Colon Carcinoma Metastatic in the Lung (tissue), 2 donors: ENCODE measurements around a stretch of chr13.

DNA sequence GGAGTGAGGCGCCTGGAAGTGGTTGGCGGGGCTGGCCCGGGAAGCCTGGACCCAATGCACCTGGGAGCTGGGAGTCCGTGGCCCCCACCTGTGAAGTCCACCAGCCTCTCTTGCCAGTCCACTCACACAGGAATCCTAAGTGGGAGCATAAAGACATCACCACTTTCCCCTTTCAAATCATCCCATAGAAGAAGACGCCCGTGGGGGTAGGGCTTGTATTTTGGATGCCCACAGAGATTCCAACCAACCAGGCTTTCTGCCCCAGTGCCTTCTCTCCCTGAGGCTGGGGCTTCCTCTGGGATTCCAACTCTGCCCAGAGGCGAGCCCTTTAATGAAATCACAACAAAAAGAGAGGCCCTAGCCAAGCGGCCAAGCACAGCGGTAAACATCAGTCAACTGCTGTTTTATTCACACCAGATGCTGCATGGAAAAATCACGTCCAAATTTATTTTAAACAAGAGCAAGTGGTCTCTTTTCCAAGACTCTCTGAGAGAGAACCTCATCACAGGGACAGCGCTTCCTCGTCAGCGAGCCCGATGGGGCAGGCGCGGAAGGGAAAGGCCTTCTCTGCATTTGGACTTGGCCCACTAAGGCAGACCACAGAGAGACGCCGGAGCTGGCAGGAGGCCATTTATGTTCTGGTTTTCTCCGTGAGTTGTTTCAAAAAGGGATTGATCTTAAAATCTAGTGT, 31.6 kb downstream of the ADPRHL1 start:
- PRO-cap, 2 experiments: no peak in any of the 2 experiments

DNA sequence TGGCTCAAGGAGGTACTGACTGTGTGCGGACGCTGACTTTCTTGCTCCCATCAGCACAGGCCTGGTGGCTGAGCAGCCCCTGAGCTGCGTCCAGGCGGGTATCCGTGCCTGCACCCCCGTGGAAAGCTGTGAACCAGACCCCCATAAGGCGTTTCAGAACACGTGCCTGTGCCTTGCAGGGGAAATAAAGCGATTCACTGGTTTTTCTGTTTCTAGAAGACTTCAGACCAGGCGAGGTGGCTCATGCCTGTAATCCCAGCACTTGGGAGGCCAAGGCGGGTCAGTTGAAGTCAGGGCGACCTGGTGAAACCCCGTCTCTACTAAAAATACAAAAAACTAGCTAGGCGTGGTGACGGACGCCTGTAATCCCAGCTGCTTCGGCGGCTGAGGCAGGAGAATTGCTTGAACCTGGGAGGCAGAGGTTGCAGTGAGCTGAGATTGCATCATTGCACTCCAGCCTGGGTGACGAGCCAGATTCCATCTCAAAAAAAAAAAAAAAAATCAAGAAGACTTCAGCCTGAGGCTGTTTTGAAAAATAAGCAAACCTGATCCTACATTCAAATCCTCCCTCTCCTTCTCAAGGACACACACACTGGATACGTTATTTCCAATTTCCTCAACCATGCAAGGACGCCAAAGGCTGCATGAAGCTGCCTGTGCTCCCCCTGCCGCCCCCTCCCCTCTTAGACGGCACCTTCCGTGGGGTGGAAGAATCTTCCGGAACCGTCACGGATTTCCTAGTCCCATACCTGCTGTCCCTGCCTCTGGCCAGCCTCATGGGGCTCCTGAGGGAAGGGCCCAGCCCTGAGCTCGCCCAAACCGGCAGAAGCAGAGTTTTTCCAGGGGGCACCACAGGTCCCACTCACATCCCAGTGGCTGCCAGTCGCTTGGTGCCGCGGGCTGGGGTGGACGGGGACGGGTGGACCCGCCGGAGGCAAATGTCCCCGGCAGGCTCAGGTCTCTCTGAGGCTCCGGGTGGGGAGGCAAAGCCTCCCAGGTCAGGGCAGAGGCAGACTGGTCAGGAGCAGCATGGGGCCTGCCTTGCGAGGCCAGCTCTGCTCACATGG, 25.2 kb downstream of the ADPRHL1 start:
- PRO-cap, 2 experiments: no peak in any of the 2 experiments

GRCh38 chr13:113449723-113450185, 3.5 kb downstream of the ADPRHL1 start:
- PRO-cap, 2 experiments: no peak in any of the 2 experiments

DNA sequence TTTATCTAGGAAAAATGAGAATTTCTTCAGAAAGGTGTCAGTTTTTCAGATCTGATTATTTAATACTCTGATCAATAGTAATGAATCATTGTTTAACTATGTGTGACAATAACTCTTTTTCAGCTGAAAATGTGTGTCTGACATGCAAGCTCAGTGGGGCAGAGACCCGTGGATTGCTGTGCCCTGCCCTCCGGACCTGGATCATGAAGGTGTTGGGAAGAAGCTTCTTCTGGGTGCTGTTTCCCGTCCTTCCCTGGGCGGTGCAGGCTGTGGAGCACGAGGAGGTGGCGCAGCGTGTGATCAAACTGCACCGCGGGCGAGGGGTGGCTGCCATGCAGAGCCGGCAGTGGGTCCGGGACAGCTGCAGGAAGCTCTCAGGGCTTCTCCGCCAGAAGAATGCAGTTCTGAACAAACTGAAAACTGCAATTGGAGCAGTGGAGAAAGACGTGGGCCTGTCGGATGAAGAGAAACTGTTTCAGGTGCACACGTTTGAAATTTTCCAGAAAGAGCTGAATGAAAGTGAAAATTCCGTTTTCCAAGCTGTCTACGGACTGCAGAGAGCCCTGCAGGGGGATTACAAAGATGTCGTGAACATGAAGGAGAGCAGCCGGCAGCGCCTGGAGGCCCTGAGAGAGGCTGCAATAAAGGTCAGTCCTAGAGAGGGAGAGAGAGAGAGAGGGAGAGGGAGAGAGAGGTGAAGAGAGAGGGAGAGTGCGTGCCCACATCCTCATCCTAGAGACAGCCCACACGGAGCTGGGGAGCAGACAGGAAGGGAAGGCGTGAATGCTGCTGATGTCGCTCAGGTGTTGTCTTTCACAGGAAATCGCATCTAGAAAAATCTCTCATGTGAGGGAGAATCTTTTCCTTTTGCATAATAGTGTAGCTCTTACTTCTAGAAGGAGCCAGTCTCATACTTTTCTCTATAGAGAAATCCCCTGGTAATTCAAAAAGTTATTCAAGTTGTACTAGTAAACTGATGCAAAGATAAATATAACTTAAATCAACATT, 4.9 kb downstream of the TMCO3 start:
- PRO-cap, 2 experiments: no peak in any of the 2 experiments

GRCh38 chr13:113533395-113533895, 42.6 kb downstream of the TMCO3 start:
- PRO-cap, 2 experiments: no peak in any of the 2 experiments

DNA sequence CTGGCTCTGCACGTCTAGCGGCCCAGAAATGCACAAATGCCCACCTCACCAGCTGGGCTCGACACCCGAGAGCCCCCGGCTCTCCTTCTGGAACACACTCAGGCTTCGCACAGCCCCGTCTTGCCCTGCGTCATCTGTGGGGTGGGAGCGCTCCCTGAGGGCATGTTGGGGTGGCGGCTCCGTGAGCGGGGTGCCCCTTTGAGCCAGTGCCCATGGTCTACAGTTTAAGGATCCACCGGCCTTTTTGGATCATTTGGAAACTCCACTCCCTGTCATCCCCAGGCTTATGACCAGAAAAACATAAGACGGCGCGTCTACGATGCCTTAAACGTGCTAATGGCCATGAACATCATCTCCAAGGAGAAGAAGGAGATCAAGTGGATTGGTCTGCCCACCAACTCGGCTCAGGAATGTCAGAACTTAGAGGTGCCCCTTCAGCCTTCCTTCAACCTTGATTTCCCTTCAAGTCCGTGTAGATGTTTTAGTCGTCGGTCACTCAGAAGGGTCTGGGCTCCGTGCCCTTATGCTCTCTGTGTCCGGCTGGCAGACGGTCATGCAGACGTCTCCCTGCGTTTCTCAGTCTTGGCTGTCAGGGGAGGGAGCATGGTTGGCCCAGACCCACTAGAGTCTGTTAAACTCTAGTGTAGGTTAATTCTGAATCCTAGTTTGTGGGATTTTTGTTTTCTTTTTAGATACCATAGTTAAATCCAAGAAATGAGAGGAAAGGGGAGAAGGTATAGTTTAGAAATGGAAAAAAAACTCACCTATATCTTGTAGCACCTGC, 24.2 kb downstream of the ATP4B start:
- PRO-cap, 2 experiments: no peak in any of the 2 experiments

DNA sequence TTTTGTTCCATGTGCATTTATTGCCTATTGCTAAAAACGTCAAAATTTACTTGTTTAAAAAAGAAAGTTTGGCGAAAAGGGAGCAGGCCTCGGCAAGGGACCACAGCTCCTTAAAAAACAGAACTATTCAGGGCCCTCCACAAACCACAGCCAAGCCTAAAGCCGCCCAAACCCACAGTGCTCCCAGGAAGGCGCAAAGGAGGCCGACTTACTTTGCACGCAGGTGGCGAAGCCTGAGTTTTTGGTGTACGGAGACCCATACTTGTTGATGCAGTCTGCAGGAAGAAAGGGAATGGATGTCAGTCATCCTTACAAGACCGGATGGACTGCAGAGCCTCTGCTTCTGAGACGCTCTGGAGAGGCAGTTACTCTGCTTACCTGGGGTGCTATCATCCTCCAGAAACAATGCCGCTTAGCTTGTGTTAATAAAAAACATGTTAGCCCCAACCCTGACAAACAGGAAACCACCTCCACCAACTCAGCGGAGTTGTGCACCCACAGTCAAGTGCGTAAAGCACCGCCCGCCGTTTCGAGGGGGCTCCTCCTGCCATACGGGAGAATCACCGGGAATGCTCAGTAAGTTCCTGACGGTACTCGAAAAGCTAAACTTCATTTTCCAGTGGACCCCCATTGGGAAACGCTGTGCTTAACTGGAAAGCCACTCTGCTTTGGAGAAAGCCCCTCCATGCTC, 17.4 kb downstream of the GAS6 start:
- PRO-cap, 2 experiments: no peak in any of the 2 experiments

DNA sequence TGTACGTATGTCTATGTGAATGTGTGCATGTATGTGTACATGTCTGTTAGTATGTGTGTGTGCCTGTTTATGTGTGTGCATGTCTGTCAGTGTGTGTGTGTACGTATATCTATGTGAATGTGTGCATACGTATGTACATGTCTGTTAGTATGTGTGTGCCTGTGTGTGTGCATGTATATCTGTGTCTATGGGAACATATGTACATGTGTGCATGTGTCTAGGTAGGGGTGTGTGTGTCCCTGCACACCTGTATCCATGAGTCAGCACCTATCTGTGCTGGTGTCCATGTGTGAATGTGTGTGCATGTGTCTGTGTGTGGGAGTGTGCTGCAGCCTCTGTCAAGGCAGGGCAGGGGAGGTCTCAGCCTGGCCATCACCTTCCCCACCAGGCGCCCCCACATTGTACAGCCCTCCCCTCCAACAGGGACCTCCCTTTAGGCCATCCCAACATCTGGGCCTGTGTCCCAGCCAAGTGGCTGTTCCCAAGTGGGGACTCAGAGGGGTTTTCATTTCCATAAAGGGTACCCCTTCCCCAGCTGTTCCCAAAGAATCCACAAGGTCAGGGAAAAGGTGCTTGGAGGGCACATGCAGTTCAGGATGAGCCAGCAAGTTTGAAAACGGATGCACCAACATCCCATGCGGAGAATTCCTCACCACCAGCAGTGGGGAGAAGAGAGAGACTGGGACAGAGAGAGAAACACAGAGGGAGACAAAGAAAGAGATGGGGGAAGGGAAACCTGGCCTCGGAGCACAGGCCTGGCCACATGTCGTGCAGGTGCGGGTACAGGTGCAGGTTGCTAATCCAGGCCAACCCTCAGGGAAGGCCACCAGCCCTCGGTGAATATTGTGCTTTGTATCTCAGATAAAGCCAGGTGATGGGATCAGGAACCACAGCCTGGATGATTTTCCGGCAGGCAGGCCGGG, 4.2 kb downstream of the GAS6 start:
- PRO-cap, 2 experiments: no peak in any of the 2 experiments

DNA sequence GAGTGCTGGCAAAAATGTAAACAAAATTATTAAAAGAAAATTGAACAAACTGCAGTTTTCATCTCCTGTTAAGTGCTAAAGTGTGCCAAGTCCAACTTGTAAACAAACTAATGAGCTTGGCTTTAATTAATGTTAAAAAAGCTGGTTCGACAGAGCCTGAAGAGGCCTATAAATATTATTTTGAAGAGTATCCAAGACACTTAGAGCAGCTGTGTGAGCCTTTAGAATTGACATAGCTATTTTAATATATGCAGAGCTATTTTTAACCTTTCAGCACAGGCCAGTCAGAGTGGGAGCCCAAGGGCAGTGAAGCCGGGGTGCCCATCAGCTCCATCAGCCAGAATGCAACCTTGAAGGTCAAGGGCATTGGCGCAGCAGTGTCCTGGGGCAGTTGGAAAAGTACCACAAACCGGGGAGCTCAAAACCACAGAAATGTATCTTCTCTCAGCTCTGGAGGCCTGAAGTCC, 15.5 kb upstream of the GAS6 start:
- PRO-cap, 2 experiments: no peak in any of the 2 experiments

- PRO-cap, 2 experiments: no peak in any of the 2 experiments
Measured at GRCh38 chr13:113881592-113882669, 18.1 kb upstream of the GAS6 start.

DNA sequence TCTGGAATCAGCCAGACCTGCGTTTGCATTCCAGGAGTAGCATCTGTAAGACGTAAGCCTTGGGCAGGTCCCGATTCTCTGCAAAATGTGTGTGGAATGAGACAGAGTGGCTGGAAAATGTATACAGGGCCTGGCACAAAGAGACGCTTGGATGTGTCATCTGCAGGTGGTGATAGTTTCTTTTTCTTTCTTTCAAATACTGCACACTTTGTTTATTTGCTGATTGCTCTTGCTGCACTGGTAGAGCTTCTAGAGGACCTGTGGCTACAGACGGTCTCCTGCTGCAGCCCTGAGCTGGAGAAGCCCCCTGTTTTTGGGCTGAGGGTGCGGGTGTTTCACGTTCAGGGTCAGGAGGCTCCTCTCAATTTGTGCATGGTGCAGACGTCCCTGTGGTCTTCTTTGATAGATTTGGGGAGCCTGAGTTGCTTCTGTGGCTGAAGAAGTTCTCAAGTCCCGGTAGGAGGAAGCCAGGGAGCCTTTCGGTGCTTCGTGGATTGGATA, 43.9 kb upstream of the GAS6 start:
- PRO-cap, 2 experiments: no peak in any of the 2 experiments

DNA sequence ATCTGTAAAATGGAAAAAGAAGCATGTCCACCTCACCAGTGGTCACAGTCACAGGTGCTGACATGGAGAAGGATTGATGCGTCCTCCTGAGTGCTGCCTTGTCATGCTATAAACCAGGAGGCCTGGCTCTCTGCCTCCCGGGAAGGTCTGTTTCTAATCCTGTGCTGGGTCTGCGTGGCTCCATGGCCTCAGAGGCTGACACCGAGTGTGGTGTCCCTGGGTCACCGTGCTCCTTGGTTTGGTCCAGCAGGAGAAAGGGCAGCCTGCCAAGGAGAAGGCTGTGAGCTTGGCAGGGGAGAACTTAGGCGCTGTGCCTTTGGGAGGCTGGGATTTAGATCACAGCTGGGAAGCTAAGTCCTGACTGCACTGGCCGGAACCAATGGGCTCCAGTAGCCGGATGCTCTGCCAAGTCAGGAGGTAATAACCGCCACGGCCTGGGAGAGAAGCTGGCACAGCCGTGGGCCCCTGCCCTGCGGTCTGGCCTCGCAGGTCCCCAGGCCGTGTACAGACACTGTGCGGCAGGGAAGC, 45.2 kb downstream of the C13orf46 start:
- PRO-cap, 2 experiments: no peak in any of the 2 experiments

GRCh38 chr13:113939730-113940282, 34.1 kb downstream of the C13orf46 start:
- PRO-cap, 2 experiments: peak in 1 of 2 experiments; most common plus-strand start chr13:113940182 (in 1); most common minus-strand start chr13:113939986 (in 1)

- PRO-cap, 2 experiments: no peak in any of the 2 experiments
Measured at GRCh38 chr13:113951023-113951966, 22.6 kb downstream of the C13orf46 start.

- PRO-cap, 2 experiments: no peak in any of the 2 experiments
Measured at GRCh38 chr13:113956343-113957151, 17.3 kb downstream of the C13orf46 start.

- PRO-cap, 2 experiments: no peak in any of the 2 experiments
Measured at GRCh38 chr13:113976600-113977176, 2.8 kb upstream of the C13orf46 start.

DNA sequence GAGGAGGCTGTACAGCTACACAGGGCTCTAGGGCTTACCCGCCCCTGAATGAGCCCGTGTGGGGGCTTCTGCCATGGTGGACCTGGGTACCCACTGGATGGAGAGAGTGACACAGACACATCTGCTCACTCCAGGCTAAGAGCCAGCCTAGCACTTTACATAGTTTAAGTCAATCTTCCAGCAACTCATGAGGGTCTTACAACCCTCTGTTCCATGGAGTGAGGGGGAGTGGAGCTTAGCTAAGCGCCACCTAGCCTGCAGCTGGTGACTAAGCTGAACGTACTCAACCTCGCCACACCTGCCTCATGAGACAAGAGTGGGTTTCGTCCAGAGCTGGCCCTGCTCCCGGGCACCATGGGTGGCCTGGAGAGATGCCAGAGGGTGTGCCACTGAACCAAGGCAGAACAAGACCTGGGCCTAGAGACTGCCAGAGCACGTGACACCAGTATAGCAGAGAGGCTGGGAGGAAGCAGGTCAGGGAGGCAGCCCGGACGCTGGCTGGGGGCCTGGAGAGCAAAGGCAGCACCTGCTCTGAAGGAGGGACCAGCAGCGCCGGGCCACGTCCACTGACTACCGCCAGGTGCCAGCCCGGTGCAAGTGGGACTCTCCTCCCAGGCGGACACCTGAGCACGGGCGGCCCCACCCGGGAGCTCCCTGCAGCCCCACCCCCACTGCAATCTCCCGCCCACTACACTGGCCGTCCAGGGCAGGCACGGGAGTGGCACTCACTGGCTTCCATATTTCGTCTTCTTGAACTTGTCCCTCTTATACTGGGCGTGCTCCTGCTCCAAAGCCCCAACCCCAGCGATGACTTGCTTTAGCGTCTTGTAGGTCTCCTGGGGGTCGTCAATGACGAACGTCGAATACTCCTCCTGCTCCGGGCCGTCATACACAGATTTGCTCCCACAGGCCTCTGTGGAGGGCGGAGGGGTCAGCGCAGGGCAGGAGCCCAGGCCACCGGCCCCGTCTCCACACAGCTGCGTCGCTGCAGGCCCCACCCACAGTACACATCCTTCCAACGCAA, 7.4 kb upstream of the C13orf46 start:
- PRO-cap, 2 experiments: peak in 2 of 2 experiments; most common plus-strand start position 453 of the sequence (in 2); most common minus-strand start position 572 of the sequence (in 1)

- PRO-cap, 2 experiments: no peak in any of the 2 experiments
Measured at GRCh38 chr13:114013868-114014625, 40.2 kb upstream of the C13orf46 start.

DNA sequence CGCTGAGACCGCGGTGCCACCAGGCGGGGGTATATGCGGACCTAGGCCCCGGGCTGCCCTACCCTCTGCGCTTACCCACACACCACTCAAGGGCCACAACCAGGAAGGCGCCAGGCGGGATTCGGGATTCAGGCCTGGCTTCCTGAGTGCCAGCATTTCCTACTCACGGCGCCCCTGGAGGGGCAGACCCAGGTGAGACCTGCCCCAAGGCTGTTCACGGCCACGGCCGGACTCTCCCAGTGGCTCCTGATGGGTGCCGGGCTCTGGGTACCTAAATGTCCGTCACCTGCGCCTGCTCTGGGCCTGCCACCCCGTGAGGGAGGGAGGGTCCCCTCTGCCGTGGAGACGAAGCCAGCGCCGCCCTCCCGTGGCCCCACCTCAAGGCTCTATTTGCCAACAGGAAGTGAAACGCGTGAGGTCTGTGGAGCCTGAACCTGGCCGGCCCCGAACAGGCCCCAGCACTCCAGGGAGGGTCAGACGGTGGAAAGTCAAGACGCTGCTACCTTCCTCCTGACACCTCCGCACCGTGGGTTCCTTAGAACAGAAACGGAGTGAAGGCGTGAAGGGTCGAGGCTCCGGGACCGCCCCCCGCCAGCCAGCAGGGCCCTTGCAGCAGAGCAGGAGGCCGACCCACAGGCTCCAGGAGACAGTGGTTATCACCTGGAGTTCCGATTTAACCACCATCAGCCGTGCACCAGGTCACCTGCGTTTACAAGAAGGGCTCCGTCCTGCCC, 50.7 kb upstream of the C13orf46 start:
- PRO-cap, 2 experiments: peak in 1 of 2 experiments; most common plus-strand start position 476 of the sequence (in 1)

GRCh38 chr13:114027136-114027485, 53.2 kb upstream of the C13orf46 start:
- PRO-cap, 2 experiments: no peak in any of the 2 experiments